Thyroid gland (tissue), 7 donors: ENCODE measurements around the genes NFE2, ITGA5, LACRT and SARNP.

DNA sequence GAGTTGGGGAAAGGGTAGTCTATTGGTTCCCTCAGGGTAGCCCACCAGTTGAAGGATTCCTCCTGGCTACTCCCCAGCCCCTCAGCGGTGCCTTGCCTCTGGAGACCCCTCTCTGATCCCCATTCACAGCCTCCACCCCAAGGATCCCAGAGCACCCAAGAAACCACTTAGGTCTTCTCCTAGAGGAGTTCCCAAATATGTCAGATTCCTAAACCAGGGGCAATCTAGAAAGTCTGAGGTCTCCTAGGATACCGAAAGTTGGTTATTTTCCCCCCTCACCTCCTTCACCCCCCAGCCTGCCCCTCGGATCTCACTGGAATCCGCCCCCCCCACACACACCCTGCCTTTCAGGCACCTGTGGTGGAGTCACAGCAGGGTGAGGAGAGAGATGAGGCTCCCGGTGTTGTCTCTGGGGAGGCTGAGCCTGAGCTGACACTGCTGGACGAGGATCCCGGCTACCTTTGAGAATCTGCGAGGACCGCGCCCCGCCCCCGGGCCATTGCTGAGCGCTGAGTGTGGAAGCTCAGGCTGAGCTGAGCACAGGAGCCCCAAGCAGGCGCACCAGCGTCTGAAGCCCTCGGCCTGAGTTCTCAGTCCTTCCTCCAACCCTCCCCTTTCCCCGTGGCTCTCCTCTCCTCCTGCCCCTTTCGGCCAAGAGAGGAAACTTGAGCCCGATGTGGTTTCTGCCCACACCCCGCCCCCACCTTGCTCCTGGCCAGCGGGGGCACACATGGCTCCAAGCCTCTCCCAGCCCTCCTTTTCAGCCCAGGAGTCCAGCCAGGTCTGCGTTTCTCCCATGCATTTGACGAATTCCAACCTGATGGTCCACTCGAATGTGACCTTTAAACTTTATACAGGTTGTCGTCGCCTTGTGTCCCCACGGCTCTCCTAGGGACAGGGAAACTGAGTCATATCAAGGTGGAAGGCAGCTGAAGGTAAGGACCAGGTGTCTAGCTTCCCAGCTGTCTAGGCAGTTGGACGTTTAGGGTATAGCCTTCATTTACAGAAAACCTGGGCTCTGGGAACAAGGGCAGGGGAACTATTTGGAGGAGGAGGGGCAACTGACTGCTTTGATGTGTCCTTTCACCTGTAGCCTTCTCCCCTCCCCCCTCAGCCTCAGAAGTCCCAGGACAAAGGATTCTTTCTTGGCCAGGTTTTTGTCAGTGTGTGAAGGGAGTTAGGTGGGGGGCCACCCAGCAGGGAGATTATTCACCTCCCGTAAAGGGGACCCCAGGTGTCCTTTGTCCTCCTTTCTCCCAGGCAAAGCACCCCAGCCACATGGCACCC, at the start of gene NFE2:
Gene NFE2, minus strand, starts transcription at position 570 of the 1,287 bp plus-strand sequence.
- PRO-cap, 2 experiments: peak in 2 of 2 experiments; most common plus-strand start position 531 of the sequence (in 1); most common minus-strand start position 463 of the sequence (in 1)
- RAMPAGE, long total RNA, 5 experiments: start-site peak on the minus strand in 1 of 5 experiments, centred at position 575 of the sequence, 21 reads per replicate

- PRO-cap, 2 experiments: no peak in any of the 2 experiments
- RAMPAGE, long total RNA, 5 experiments: no peak in any of the 5 experiments
Measured at GRCh38 chr12:54351075-54351742, 13.1 kb downstream of the GPR84 start.

DNA sequence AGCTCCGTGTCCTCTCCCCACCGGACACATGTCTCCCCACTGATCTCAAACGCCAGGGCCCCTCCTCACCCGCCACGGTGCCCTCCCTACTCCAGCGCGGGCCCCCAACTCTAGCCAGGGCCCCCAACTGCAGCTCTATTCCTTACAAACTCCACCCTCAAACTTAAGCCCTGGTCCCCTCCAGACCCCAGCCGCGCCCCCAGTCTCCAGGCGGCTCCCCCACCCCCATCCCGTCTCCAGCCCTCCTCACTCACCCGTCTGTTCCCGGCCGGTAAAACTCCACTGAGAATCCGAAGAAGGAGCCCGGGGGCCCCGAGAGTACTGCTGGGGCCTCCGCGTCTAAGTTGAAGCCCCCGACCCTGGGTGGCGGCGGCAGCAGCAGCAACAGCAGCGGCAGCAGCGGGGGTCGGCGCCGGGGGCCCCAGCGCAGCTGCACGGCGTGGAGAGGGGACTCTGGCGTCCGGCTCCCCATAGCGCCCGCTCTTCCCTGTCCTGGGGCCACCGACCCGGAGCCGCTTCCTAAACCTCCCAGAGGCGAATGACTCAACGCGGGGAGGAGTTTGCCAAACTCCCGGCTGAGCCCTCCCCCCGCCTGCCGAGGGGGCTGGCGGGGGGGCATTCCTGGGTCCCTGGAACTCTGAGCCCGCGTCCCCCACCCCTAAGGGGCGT, at the start of gene ITGA5:
Gene ITGA5, minus strand, starts transcription at position 540 of the 669 bp plus-strand sequence.
- PRO-cap, 2 experiments: peak in 2 of 2 experiments; most common plus-strand start position 598 of the sequence (in 1); most common minus-strand start position 494 of the sequence (in 2)
- RAMPAGE, long total RNA, 5 experiments: start-site peak on the minus strand in 4 of 5 experiments, centred at positions 491 to 505 of the sequence, 104 to 696 reads per replicate

DNA sequence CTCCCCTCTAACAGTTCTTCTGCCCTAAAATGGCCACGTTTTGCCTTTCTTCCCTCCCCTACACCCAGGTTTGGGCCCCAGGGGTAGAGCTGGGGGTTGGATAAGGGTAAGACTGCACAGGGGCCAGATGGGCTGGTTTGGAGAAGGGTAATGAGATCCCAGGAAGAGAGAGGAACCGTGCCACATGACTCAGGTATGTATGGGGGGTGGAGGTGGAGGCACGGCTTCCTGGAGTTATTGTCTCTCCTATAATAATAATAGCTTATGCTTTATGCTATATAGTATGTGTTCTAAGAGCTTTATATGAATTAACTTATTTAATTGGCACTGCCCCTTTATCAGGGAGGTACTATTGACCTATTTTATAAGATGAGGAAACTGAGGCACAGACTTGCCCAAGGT, 10.2 kb upstream of the ITGA5 start:
- PRO-cap, 2 experiments: no peak in any of the 2 experiments
- RAMPAGE, long total RNA, 5 experiments: no peak in any of the 5 experiments

- PRO-cap, 2 experiments: no peak in any of the 2 experiments
- RAMPAGE, long total RNA, 5 experiments: no peak in any of the 5 experiments
Measured at GRCh38 chr12:54546582-54547332, 2.6 kb upstream of the PDE1B start.

DNA sequence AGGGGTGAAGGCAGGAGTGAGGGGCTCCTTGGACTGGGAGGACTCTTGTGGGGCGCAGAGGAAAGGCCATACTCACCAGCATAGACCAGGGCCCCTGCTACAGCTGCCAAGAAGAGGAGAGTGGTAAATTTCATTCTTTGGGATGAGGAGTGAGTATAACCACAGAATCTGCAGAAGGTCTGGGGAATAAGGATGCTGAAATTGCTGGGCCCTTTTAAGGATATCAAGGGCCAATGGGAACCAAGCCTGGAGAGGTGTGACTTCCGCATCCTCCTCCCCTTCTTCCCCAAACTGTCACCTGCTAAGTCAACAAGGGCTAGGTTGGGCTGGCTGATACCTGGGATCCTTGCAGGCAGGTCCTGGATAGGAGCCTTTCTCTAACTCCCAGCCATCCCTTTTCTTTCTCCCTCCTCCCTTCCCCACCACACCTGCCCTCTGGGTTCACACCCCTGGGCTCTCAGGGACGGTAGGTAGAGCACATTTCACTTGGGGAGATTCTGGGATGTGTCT, at the start of gene LACRT:
Gene LACRT, minus strand, starts transcription at position 188 of the 510 bp plus-strand sequence.
- PRO-cap, 2 experiments: no peak in any of the 2 experiments
- RAMPAGE, long total RNA, 5 experiments: no peak in any of the 5 experiments

DNA sequence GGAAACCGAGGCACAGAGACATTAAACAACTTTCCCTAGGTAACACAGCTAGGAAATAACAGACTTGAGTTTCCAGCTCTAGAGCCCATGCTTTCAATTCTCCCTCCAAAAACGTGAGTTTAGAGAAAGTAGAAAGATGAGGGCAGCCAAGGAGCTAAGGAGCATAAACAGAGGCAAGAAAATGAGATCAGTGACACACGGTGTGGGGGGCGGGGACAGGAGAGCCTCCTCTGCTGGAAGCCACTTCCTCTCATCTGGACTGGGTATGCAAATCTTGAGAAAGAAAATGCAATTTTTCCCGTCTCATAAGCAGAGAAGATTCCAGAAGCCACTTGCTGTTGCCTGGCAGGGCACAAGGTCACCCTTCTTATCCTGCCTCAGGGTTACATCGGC, 5.9 kb downstream of the OR10P1 start:
- PRO-cap, 2 experiments: no peak in any of the 2 experiments
- RAMPAGE, long total RNA, 5 experiments: no peak in any of the 5 experiments

DNA sequence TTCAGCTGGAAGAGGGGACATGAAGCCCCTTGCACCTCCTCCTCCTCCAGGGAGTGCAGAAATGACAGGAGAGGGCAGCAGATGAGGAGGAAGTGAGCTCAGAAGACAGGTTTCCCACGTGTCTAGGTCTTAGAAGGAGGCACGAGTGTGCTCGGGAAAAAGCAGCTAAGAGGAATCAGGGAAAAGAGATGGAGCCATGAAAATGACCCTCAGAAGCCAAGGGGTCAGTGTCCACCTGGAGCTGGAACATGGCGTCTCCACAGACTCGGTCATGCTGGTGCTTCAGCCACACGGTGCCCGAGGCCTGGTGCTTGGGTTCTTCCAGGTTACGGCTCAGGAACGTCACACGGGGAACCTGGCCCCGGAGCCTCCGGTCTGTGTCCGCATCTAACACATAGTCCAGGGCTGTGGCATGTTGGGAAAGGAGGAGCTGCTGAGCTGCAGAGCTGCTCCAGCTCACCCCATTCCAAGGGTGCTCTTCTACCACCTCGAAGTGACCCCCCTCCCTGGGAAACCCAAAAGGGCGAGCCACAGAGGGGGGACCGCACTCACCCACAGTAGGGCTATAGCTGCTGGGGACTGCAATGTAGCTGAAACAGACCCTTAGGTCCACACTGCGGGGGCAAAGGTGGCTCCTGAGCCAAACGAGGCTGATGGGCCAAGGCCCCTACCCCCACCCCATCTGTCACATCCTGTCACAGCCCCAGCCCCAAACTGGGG, 10.9 kb downstream of the ITGA7 start:
- PRO-cap, 2 experiments: no peak in any of the 2 experiments
- RAMPAGE, long total RNA, 5 experiments: no peak in any of the 5 experiments

DNA sequence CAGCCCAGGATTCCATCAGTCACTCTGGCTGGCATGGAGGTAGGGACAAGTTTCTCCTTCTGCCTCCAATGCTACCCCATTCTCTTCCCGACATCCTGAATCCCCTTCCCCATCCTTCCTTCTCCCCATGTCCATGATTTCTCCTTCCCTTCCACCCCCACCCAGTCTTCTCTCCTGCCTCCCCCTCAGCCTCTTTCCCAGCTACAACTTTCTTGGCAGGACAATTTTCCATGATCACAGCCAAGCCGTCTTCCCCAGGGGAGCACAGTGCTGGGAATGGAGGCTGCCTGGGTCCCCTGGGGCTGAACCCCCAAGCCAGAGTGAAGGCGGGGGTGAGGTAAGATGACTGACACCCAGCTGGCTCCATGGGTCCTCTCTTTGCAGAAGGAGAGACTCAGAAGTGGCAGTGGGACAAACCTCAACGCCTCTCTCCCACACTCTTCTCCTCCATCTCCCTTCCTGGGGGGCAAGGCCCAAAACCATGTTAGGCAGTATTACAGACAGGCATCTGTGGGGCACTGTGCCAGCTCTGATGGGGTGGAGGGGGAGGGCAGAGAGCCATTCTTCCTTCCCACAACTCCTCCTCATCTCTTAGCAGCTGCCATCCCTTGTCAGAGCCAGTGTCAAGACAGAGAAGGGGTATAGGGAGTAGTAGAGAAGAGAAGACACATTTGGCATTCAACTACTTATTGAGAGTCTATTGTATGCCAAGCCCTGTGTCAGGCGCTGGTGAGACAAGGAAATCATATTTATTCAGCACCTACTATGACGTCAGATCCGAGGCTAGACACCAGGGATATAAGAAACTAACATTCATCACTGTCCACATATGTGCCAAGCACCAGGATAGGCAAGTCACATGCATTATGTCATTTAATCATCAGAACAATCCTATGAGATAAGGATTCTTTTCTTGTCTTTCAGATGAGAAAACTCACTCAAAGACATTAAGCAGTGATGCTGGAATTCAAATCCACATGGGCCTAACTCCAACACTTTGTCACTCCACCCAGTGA, 3.6 kb downstream of the ITGA7 start:
- PRO-cap, 2 experiments: no peak in any of the 2 experiments
- RAMPAGE, long total RNA, 5 experiments: no peak in any of the 5 experiments

DNA sequence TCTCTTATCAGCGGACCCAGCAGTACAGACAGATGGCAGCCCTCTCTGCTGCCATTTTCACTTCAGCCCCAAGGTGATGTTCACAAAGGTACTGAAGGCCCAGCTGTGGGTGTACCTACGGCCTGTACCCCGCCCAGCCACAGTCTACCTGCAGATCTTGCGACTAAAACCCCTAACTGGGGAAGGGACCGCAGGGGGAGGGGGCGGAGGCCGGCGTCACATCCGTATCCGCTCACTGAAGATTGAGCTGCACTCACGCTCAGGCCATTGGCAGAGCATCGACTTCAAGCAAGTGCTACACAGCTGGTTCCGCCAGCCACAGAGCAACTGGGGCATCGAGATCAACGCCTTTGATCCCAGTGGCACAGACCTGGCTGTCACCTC, 5.6 kb downstream of the GDF11 start:
- PRO-cap, 2 experiments: no peak in any of the 2 experiments
- RAMPAGE, long total RNA, 5 experiments: no peak in any of the 5 experiments

DNA sequence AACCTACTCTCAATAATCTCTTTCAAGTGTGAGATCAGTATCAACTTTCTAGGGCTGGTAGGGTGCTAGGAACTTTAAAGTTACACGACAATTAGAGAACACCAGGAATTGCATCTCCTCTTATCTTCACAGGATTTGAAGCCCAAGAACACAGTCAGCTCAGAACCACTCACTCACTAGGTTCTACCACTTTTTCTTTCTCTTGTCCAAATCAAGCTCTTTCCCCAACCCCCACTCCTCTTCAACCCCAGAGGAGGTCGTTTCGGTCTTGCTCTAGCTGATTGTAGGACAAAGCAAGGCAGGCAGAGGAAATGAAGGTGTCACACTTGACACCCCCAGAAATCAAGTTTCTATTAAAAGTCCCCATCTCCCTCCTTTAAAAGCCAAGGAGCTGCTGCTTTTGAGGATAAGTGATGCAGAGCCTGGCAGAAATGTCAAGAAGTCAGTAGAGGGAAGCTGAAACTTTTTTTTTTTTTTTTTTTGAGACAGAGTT, 29.4 kb downstream of the GDF11 start:
- PRO-cap, 2 experiments: no peak in any of the 2 experiments
- RAMPAGE, long total RNA, 5 experiments: no peak in any of the 5 experiments

DNA sequence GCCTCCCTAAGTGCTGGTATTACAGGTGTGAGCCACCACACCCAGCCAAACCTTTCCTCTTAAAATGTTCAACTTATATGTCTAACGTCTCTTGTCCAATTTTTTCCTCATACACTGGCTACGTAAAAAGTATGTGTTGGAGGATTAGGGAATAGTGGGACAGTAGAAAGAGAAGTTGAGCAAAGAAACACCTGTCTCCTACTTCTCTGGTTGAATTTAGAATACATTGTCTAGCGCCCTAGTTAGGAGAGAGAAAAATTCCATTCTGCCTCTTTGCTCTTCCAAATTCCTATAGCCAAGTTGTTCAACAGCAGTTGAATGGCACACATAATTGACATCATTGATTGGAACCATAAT, 34.7 kb downstream of the GDF11 start:
- PRO-cap, 2 experiments: no peak in any of the 2 experiments
- RAMPAGE, long total RNA, 5 experiments: no peak in any of the 5 experiments

GRCh38 chr12:55811621-55812397, 5.7 kb downstream of the SARNP start:
- PRO-cap, 2 experiments: no peak in any of the 2 experiments
- RAMPAGE, long total RNA, 5 experiments: no peak in any of the 5 experiments

DNA sequence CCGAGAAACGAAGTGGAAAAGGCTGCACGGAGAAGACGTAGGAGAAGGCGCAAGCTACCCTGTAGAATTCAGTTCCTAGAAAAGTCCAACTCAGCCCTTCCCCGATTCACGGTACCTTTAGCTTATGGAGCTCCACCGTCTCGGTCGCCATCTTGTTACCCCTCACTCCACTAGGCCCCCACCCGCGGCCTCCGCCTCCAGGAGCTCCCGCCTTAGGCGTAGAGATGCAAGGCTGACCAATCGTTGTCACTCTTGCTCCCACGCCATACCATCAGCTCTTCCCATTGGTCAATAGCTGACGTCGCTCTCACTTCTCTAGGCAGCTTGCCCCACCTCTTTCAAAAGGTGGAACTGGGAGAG, at the start of gene SARNP:
Gene SARNP, minus strand, starts transcription at position 174 of the 360 bp plus-strand sequence.
- PRO-cap, 2 experiments: peak in 2 of 2 experiments; most common minus-strand start position 172 of the sequence (in 2)
- RAMPAGE, long total RNA, 5 experiments: start-site peak on the minus strand in 3 of 5 experiments, centred at positions 167 to 235 of the sequence, 181 to 1,349 reads per replicate

DNA sequence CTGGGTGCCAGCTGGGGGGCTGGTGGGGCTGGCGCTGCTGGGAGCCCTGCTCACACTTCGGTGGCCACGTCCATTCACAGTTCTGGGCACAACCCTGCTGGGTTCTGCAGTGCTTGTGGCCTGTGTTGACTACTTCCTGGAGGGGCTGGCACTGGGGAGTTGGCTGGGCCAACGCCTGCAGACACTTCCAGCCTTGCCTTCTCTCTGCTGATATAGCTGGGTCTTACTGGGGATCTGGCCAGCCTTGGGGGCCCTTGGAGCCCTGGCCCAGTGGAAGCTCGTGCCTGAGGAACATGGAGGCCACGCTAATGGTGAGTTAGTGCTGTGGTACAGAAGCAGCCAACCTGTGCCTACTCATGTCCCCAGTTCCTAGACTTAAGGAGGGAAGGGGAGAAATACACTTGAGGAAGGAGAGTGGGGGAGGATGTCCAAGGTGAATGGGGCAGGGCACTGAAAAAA, 3.9 kb upstream of the DNAJC14 start:
- PRO-cap, 2 experiments: no peak in any of the 2 experiments
- RAMPAGE, long total RNA, 5 experiments: no peak in any of the 5 experiments

- PRO-cap, 2 experiments: no peak in any of the 2 experiments
- RAMPAGE, long total RNA, 5 experiments: no peak in any of the 5 experiments
Measured at GRCh38 chr12:55934038-55934356, 3.0 kb downstream of the DGKA start.

GRCh38 chr12:55990457-55991292, 6.4 kb upstream of the SUOX start:
- PRO-cap, 2 experiments: no peak in any of the 2 experiments
- RAMPAGE, long total RNA, 5 experiments: no peak in any of the 5 experiments

DNA sequence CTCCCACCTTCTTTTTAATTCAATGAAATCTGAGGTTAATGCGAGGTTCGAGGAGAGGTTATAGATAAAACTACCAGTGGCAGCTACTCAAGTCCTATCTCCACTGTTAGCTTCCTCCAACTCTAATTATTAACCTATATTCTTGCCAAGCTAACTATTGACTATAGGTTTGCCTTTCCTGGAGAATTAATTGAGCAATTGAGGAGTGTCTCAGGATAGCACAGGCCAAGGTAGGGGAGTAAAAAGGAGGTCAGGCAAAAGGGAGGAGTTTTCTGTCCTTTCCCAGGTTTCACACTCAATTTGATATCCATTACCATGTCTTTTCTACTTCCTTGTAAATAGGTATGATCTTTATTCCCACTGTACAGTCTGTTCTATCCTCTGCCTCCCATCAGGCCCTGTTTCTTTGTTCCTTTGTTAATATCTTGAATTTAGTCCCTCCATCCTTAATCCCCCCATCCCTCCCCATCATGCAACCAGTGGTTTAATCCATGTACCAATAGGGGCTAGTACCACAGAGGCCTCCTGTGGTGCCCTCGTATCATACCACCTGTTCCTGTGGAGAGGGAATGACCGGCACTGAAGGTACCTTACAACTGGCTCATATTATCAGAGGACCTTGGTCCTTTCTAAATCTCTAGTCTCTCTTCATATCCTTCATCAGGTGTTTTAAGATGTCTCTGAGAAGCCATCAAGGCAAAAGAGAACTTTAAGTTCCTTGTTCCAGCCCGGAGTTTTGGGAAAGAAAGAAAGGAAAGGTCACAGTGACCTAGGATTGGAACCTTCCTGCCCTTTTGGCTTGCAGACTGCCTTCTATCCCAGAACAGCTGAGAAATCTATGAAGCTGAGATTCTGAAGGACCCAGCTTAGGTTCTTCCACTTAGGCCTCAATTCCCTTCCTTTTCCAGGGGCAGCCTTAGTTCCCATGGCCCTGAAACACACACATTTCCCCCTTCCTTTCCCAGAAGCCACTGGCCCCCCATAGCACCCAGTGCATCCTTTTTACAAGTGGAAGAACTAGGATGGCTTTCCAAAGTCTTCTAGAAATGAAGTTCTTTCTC, 3.5 kb upstream of the SUOX start:
- PRO-cap, 2 experiments: no peak in any of the 2 experiments
- RAMPAGE, long total RNA, 5 experiments: no peak in any of the 5 experiments

GRCh38 chr12:55994304-55994776, 2.7 kb upstream of the SUOX start:
- PRO-cap, 2 experiments: no peak in any of the 2 experiments
- RAMPAGE, long total RNA, 5 experiments: no peak in any of the 5 experiments

DNA sequence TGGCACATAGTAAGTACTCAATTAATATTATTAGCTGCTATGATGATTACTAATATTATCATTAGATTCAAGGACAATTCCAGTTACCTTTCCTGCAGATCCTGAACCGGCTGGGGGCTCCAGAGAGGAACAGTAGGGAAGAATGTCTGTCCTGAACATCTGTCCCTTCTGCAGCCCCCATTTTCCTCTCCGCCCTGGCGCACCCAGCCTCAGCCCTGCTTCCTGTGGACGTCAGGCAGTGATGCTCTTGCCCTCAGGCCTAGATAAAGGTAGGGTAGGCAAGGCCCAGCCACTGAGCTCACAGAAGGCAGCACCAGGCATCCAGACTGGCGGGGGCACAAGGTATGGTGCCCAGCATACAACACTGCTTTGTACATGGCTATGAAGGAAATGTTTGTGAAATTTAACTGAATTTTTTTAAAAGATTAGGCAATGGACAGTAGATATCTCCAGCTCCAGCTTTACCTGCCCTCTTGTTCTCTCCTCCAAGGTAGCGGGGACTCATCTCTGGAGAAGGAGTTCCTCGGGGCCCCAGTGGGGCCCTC, 3.8 kb downstream of the IKZF4 start:
- PRO-cap, 2 experiments: no peak in any of the 2 experiments
- RAMPAGE, long total RNA, 5 experiments: no peak in any of the 5 experiments